Mononuclear cell (primary cell): ENCODE data around the genes ZC3H15, COL3A1 and SLC40A1.

GRCh38 chr2:180125704-180126012 lies 118.6 kb upstream of the CWC22 start:
- RRBS: no CpG with 5 or more reads among the region's 6 CpGs

DNA sequence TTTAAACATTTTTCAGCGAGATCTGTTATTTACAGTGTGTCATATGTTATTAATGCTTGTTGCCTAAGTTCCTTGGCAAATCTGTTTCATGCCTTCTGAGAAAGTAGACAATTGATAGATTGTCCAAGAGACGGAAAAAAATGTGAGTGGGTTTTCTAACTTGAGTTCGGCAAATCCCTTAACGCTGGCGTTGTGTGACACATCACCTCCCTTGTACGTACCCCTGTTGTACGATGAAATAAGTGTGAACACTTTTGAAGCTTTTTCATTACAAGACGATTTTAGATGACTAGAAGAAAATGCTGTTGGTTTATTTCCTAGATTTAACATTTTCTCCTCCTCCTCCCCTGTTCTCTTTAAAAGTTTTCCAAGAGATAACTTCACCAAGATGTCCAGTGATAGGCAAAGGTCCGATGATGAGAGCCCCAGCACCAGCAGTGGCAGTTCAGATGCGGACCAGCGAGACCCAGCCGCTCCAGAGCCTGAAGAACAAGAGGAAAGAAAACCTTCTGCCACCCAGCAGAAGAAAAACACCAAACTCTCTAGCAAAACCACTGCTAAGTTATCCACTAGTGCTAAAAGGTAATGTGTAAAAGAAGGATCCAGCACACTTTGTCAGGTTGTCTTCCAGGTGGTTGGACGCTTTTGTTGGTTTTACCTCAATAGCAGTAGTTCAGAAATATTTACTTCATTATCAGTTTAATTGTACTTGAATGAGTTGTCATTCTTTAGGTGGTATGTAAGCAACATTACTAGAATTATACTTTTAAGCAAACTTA lies 1.4 kb downstream of the UBE2E3 start:
- RRBS: no CpG with 5 or more reads among the region's 13 CpGs

DNA sequence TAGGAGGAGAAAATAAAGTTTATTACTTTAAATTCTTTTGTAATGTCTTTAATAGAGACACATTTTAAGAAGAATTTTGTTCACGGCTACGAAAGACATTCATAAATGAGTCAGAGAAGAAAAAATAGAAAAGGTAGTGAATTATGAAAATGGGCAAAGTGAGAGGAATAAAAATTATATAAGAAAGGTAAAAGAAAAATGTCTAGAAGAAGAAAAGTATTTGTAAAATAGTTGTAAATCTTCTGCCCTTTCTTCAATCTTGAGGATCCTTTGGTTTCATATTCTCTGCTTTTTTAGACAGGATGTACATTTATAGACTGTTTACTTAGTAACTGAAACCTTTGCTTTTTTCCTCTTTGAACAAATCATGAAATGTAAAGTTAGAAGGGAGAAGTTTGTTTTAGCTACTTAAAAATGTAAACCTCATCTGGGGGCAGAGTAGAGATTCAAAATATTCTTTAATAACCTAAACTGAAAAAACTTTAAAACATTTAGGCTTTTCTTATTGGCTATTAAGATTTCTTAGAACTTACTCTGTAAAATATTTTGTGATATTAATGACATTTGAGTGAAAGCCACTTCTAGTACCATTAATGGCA lies 150.4 kb upstream of the ITGA4 start:
- RRBS: no CpG with 5 or more reads among the region's 2 CpGs

GRCh38 chr2:181876403-181877221 lies 14.9 kb upstream of the ITPRID2 start:
- RRBS: no CpG with 5 or more reads among the region's 5 CpGs

DNA sequence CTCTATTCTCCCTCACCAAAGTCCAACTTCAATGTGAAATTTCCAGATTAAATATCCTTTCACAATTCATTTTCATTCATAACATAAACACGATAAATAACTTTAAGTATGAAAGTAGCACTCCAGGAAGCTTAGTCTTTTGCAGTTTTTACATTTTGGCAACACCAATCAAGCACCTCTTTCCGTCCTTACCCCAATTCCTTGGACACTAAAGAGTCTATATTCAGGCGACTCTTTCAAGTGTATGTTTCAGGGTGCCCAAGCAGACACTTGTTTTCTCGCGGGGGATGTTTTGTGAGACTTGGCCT lies 354 bp upstream of the ITPRID2 start:
- RRBS: no CpG with 5 or more reads among the region's 5 CpGs

- RRBS: no CpG with 5 or more reads among the region's 7 CpGs
These were observed 1.0 kb upstream of the DNAJC10 start for GRCh38 chr2:182714784-182715704.

GRCh38 chr2:182716715-182717241 lies 721 bp downstream of the DNAJC10 start:
- RRBS: no CpG with 5 or more reads among the region's 13 CpGs

- RRBS: no CpG with 5 or more reads among the region's 2 CpGs
These were observed 32.6 kb downstream of the NCKAP1 start for GRCh38 chr2:183005384-183006259.

DNA sequence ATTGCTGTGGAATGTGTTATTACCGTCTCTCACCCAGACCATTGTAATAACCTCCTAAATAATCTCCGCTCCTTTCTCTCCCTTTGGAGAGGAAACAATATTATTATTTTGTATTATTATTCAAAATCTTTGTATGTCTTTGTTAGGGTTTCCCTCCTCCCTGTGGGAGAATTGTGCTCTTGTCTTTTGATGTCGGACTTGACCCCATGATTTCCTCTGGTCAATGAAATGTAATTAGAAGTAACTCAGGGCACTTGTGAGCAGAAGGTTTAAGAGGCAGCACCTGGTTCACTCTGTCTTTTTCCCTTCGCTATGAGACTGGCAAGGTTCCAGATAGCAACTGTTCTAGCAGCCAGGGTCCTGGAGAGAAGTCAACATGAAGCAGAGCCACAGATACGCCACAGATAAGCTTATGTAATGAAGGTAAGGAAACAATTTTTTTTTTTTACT lies 601.3 kb upstream of the ZNF804A start:
- RRBS: no CpG with 5 or more reads among the region's 5 CpGs

DNA sequence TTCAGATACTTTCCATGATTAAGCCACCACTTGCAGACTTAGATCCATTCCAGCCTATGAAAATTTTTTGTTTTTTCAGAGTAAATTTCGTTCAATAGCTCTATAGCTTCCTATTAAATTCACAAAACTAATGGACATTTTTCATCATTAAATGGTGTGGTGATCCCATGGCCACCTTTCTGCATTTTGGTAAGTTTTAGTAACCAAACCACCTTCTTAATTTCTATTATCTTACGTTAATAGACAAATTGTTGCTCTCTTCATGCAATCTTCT lies 356.2 kb upstream of the ZNF804A start:
- RRBS: no CpG with 5 or more reads among the region's 2 CpGs

DNA sequence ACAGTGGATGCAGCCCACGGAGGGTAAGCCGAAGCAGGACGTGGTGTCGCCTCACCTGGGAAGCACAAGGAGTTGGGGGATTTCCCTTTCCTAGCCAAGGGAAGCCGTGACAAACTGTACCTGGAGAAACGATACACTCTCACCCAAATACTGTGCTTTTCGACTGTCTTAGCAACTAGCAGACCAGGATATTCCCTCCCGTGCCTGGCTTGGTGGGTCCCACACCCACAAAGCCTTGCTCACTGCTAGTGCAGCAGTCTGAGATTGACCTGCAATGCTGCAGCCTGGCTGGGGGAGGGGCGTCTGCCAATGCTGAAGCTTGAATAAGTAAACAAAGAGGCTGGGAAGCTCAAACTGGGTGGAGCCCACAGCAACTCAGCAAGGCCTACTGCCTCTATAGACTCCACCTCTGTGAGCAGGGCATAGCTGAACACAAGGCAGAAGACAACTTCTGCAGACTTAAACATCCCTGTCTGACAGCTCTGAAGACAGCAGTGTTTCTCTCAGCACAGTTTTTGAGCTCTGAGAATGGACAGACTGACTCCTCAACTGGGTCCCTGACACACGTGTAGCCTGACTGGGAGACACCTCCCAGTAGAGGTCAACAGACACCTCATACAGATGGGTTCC lies 448.5 kb upstream of the FSIP2 start:
- RRBS: no CpG with 5 or more reads among the region's 10 CpGs

GRCh38 chr2:186149916-186151177 lies 335.7 kb upstream of the ZC3H15 start:
- RRBS: no CpG with 5 or more reads among the region's 3 CpGs

- RRBS: 1% methylated on average over 17 of the region's 56 CpGs
These were observed at the start of gene ZC3H15 for GRCh38 chr2:186485667-186486409. Gene ZC3H15 (plus strand): TSS chr2:186486260.

- RRBS: no CpG with 5 or more reads among the region's 3 CpGs
These were observed 21.2 kb upstream of the TFPI start for GRCh38 chr2:187575261-187575932.

GRCh38 chr2:188974052-188974779 lies at the start of gene COL3A1:
Gene COL3A1 (plus strand): TSS chr2:188974373.
- RRBS: no CpG with 5 or more reads among the region's 8 CpGs

- RRBS: no CpG with 5 or more reads among the region's 1 CpG
These were observed 1.5 kb downstream of the COL3A1 start for GRCh38 chr2:188975566-188976113.

GRCh38 chr2:189500579-189501352 lies 59.5 kb downstream of the WDR75 start:
- RRBS: no CpG with 5 or more reads among the region's 7 CpGs

DNA sequence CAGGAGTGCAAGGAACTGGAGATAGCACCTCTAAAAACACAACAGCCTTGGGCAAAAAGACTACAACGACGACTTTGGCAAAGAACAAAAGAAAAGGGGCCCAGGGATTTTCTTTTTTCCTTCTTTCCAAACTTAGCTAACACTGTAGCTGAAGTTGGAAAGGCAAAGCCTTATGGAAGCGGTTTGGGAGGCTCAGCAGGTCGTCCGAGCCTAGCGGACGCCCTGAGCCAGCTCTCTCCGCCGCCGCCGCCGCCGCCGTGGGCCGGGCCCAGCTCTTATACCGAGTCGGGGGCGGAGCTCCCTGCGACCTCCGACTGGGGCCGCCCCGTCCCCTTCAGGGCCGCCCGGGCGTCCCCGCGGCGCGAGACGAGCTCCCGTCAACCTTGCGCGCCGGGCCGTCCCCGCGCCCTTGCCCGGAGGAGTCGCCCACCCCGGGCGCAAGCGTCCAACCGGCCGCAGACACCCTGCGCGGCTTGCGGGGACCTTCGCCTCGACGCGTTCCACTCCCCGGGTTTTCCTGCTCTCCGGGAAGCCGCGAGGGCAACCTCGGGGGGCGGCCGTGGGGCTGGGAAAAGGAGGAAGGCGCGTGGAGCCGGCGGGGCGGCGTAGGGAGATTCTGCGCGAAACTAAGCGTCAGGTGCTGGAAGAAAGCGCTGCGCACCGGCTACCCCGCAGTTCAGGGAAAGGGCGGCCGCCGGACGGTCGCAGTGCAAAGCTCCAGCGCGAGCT lies at the start of gene SLC40A1:
SLC40A1 (minus strand) TSS at position 254 of the 729 bp plus-strand sequence.
- RRBS: 2% methylated on average over 47 of the region's 78 CpGs

- RRBS: no CpG with 5 or more reads among the region's 3 CpGs
These were observed 17.6 kb upstream of the ASDURF start for GRCh38 chr2:189643703-189644010.